Cardiac ventricle fibroblast (primary cell): ENCODE measurements around a stretch of chr5.

DNA sequence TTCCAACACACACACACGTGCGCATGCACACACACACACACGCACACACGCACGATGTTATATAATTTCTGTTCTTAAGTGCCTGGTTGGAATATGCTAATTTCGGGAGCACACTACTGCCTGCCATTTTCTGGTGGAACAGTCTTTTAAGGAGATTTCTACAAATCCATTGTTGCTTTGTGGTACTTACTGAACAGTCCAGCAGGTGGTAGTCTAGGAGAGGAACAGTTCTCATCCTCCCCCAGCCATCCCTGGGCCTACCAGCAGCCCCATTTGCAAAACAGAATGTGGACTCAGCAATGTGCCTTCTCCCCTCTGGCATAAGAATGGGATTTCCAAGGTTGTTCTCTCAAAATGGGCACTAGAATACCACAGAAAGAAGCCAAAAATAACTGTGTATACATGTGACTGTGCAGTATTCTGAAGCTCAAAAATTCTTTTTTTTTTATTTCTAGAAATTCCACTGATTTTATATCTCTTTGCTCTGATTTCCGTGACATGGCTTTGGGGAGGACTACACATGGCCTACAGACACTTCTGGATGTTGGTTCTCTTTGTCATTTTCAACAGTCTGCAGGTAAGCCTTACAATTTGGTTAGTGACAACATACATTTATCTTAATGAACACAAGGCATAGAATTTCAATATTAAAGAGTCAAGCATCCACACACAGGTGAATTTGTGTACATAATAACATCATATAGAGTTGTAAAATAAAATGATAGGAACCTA lies 281.2 kb downstream of the ARRDC3 start:
- RAMPAGE, long total RNA = no peak

DNA sequence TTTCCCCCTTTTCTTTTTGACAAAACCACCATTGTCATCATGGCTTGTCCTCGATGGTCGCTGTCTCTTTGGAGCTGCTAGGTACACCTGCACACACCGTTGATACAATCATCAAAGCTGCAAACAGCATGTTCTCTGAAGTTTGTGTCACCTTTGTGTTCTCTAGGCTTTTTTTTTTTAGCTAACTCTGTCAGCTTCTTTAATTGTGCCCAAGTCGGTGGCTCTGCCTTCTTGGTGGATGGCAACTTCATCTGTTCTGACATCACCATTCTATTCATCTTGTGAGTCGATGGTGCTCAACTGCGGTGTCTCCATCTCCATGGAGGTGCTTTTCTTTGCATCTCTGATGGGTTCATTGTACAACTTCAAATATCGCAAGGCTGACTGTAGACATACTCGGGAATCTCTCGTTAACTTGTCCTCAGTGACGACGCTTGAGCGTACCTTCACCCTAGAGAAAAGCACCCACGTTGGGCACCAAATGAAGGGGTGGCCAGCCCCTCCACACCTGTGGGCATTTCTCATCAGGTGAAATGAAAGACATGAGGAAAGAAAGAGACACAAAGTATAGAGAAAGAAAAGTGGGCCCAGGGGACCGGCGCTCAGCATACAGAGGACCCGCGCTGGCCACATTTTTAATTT lies 125.3 kb upstream of the NR2F1 start:
- RAMPAGE, long total RNA = no peak

GRCh38 chr5:93578033-93578340 lies 5.0 kb upstream of the NR2F1 start:
- RAMPAGE, long total RNA = no peak

DNA sequence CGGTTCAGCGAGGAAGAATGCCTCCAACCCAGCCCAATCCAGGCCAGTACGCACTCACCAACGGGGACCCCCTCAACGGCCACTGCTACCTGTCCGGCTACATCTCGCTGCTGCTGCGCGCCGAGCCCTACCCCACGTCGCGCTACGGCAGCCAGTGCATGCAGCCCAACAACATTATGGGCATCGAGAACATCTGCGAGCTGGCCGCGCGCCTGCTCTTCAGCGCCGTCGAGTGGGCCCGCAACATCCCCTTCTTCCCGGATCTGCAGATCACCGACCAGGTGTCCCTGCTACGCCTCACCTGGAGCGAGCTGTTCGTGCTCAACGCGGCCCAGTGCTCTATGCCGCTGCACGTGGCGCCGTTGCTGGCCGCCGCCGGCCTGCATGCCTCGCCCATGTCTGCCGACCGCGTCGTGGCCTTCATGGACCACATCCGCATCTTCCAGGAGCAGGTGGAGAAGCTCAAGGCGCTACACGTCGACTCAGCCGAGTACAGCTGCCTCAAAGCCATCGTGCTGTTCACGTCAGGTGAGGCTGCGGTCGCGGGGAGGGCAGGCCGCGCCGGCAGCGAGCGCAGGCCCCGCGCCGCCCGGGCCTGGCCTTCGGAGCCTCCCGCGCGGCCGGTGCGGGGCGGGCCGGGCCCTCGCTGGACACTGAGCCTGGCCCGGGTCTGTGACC lies 5.0 kb downstream of the NR2F1 start:
- RAMPAGE, long total RNA = no peak

GRCh38 chr5:93620847-93622046 lies 38.2 kb downstream of the NR2F1 start:
- RAMPAGE, long total RNA = no peak

GRCh38 chr5:93775486-93775932 lies 34.1 kb upstream of the POU5F2 start:
- RAMPAGE, long total RNA = no peak

DNA sequence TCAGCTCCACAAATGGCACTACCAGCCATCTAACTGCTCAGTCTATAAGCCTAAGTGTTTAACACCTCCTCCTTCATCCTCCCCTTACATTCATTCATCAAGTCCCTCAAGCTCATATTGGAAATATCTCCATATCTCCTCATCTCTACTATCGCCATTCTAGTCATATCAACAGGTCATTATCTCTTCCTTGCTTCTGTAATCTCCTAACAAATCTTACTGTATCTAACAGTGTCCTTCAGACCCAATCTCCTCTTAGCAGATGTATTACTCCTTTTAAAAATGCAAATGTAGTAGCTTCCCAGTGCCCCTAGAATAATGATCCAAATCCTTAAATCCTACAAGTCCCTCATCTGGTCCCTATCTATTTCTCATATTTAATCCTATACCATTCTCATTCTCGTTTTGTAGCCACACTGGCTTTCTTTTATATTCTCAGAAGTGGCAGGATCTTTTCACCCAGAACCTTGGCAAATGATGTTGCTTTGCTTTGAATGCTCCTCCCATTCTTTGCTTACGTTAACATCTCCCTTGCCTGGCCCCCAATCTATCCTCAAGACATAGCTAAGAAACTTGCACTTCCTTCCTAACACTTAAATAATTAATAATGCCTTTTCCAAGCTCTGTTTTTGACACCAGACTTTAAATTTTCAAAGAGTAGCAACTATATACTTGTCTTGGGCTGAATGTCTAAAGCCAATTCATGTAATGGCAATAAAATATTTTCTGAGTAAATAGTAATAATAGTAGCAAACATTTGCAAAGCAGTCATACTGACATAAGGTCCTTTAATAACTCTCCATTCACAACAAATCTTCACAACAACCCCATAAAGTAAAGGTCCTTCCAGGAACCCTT lies 123.3 kb downstream of the FAM172A start:
- RAMPAGE, long total RNA = no peak

GRCh38 chr5:95649718-95650171 lies 3.2 kb downstream of the RFESD start:
- RAMPAGE, long total RNA = no peak

- RAMPAGE, long total RNA = no peak
Measured at GRCh38 chr5:95733495-95734653, 2.7 kb downstream of the RHOBTB3 start.

DNA sequence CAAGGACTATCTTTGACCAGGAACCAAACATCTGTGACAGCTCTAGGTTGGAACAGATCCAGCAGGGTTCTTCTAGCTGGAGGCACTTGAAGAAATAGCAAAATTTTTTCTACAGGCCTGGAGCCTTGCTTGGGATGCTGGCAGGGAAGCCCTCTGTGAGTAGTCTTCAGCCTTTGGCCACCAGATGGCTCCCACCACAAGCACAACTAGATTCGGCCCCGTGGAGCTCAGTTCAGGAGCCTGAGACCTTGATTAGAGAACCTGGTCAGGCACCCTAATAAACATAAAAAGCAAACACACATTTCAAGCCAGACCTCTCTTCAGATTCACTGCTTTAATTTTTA lies 41.5 kb downstream of the GLRX start:
- RAMPAGE, long total RNA = no peak

DNA sequence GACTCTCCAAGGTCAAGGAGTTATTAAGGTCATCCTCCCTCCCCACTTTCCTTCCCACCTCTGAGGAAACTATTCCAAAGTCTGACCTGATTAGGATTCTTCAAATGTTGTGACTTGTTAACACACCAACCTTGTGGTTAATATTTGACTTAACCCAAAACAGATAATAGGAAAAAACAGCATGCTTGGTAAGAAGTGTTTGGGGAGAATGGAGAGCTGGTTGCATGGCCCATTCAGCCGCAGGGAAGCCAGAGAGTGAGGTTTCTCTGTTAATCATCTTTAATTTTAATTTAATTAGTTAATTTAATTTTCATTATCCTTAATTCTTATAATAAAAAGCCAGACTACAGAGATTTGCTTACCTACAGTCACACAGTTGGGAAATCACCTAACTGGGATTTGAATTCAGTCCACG lies 18.6 kb downstream of the GLRX start:
- RAMPAGE, long total RNA = no peak

- RAMPAGE, long total RNA = no peak
Measured at GRCh38 chr5:95823099-95823432, 540 bp upstream of the GLRX start.

GRCh38 chr5:95899805-95900243 lies 61.8 kb downstream of the ELL2 start:
- RAMPAGE, long total RNA = no peak

DNA sequence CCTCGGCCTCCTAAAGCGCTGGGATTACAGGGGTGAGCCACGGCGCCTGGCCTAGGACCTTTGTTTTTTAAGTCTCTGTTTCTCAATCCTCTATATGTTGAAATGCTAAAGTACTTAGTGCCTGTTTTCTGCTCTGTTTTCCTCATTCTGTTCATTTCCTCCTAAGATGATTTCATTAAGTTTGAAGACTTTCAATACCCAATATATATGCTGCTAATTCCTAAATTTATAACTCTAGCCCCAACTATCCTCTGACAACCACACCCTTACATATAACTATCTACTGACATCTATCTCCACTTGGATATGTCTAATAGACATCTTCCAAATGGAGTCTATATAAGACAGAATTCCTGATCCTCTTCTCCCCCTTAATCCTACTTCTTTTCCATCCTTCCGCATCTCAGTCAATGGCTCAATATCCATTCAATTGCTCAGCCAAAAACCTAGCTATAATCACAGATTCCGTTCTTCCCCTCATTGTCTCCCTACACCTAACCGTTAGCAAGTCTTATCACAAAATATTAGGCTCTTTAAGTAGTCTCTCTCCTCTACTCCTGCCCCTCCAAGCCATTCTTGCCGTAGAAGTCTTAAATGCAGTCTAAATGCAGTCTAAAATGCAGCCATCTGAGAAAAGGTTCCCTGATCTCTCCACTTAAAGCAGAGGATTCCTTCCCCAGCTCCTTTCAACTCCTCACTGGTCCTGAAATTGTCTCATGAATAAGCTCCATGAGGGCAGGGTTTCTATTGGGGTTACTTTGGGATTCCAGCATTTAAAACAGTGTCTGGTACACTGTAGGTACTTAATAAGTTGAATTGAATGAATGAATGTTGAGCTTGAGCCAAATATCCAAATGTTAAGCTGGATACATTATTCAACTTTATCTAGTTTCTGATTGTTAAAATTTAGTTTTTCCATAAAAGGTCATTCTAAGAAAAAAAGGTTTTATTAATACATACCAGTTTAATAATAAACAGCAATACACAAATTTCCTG lies 57.9 kb downstream of the ELL2 start:
- RAMPAGE, long total RNA = no peak

GRCh38 chr5:96245327-96246081 lies 187.5 kb downstream of the PCSK1 start:
- RAMPAGE, long total RNA = no peak

- RAMPAGE, long total RNA = no peak
Measured at GRCh38 chr5:96331785-96332148, 101.3 kb downstream of the PCSK1 start.

DNA sequence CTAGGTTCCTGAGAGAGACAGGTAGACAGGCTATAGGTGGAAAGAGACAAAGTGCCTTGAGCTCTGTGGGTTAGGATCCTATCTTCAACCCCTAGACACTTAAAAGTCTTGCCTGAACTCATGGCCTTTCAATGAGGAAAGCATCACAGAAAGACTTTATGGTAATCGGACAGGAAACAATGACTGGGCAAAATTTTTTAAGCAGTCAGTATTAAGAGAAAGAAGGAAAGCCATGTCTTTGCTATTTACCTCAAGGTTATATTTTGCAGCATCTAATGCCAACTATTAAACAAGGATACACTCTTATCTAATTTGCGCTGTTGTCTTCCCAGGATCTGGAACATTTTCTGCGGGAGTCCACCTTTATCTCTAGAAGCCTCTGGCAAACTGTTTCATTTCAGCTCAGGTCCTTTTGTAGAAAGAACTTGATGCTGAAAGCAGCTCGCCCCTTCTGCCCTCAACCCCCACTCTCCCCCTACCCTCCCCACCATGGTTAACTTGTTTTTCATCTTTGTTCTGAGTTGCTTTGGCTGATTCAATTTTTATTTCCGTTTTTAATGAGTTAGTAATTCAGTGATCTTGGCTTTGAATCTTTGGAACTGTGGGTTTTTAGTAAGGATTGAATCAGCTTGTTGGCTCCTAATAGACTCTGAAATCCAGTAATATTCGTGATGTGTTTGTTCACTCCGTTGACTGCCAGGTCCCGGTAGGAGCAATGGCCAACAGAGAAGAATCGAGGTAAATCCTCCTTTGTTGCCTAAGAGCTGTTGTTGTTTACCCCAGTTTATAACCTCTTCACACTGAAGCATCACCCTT lies 93.0 kb downstream of the PCSK1 start:
- RAMPAGE, long total RNA = no peak

DNA sequence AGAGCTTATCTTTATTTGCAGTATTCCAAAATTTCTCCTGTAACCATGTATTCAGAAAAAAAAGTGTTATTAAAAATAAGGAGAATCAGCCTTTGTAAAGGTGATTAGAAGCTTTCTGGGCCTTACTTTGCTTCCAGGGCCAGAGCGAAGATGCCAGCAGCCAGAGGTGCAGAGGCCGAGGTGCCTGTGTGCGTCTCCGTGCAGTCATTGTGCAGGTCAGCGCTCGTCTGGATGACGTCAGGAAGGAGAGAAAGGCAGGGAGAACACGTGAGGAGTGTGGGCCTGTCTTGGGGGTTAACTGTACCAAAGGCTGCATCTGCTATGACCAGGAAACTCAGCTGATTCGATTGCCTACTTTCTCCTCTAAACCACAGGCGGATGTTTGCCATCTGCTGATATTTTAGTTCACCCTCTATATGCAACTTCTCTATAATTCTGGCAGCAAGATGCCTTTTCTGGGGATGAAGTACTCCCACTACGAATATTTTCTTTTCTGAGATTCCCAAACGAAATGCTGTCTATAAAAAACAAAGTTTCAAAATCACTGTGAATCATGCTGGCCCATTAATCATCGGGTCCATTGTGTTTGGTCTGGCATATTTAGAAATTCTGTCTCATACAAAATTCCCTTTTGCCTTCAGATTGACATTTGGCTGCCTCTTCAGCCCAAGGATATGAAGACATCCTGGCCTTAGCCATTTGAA lies 24.8 kb downstream of the PCSK1 start:
- RAMPAGE, long total RNA = no peak

- RAMPAGE, long total RNA = no peak
Measured at GRCh38 chr5:96816210-96817444, 8.9 kb upstream of the ERAP1 start.

DNA sequence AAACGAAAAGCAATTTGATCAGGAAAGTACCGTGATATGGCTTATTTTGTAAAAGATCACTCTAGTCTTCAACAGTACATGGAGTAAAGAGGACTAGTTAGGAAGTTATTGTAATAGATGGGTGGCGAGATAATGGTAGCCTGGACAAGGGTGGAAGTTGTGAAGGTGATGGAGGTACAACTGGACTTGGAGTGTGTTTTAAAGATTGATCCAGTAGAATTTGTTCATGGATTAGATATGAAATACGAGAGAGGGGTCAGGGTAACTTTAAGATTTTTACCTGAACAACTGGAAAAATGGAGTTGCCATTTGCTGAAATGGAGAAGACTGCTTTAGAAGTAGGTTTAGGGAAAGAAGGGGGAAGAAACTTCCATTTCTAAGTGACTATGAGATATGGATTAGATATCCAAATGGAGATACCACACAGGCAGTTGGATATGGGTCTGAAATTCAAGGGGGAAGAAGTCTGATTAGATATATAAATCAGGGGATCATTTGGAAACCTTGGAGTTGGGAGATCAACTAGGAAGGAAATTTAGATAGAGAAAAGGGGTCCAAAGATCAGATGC lies 65.3 kb downstream of the LNPEP start:
- RAMPAGE, long total RNA = no peak